Suprapubic skin (tissue), 4 donors: ENCODE data around the genes ABLIM3 and GRPEL2.

DNA sequence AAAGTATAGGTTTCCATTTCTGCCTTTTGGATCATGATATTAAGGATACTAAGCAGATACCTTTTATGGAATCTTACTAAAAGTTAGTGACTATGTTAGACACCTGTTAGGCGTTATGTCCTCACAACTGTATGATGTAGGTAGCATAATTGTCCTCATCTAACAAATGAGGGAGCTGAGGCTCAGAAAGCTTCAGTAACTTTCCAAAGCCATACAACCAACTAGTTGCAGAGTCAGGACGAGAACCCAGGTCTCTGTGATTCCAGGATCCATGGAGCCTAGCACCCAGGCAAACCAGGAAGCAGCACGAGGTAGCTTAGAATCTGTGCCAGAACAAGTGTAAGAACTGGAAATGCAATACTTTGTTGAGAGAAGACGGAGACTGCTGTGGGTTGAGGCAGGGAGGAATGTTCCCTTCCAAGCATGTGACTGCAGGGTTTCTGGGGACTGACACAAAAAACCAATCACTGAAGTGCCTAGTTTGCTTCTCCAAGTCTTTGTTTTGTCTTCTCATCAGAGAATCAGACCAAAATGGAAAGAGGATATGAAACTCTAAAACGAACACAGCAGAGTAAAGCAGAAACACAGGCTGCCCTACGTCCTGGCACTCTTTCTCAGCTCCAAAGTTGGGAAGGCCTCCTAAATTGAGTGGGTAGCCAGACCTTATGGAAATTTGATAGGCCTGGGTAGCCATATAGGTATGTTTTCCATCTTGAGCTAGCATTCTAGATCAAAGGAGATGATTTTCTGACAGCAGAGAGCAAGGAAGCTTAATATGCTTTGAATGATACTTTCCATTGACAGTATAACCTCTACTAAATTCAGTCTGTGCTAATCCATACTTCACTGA is 5.1 kb downstream of the ADRB2 start:
- PRO-cap: no peak
- RAMPAGE, long total RNA, 4 experiments: no peak in any of the 4 experiments

DNA sequence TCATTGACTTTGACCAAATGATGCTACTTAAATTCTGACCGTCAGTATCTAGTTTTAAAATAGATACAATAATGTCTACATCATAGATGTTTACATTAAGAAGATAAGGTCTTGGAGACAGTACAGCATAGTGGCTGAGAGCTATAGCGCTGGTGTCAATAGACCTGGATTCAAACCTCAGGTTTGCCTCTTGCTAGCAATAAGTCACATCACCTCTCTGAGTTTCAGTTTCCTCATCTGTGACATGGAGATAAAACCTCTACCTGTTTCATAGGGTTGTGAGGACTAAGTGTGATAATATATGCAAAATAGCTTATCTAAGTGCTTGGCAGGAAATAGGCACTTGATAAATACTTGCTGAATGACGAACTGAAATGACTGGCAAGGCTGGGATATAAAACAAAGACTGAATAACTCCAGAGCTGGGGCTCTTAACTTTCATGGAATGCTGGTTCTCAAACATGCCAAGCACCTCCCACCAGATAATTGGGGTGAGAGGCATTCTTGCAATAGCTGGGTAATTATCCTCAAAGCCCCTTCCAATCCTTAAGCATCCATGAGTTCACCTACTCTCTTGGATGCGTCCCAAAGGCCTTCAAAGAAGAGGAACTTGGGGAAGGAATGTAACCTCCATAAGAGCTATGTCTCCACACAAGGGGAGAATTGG is 87.5 kb downstream of the ADRB2 start:
- PRO-cap: no peak
- RAMPAGE, long total RNA, 4 experiments: no peak in any of the 4 experiments

GRCh38 chr5:148972785-148973625 is 89.9 kb downstream of the SH3TC2 start:
- PRO-cap: unidirectional peak, minus-strand start at chr5:148973117
- RAMPAGE, long total RNA, 4 experiments: no peak in any of the 4 experiments

DNA sequence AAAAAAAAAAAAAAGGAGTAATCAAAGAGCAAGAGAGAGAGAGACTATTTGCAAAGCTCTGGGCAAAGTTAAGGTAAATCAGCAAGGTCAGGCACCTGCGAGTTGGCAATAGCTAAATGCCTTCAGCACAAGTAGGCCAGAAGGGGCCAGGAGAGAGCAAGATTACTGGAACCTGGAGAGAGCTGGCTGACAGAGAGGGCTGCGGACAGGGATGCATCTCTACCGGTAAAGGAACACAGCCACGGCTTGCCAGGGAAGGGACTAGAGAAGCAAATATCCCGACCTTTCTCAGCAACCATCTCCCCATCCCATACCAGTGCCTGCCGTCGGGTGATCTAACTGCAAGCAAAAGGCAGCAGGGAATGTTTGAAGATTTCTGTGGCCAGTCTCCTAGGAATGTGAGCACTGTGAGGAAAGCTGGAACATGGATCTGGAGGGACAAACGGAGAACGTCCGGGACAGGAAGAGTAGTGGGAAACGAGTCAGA is 15.9 kb upstream of the ABLIM3 start:
- PRO-cap: no peak
- RAMPAGE, long total RNA, 4 experiments: no peak in any of the 4 experiments

DNA sequence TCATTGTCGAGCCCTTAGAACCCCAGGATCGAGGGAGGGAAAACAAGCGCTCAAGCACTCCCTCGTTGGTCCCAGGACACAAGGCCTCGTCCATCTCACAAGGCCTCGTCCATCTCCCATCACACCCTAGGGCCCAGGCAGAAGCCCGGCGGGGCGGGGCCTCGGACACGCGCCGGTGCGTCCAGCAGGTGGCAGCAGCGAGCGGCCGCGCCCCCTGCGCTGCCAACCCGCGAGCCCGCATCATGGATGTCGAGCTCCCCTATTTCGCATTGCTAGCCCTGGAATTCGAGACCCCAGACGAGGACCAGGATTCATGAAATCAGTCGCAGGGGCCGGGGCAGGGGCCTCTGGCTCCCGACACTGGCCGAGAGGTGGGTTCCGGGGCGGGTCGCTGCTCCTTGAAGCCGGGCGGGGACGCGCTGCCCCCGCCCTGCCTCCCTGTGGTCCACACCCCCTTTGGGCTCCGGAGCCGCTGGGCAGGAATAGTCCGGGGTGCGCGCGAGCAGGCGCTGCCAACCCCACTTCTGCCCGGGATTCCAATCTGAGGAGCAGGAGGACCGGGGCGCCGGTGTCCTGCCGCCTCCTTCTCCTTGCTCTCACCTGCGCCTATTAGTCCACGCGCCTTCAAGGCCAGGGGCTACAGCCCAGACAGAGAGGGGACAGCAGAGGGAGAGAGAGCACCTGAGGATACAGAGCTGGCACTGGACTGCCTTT is at the start of gene ABLIM3:
ABLIM3 (plus strand) TSS at position 210 of the 714 bp plus-strand sequence.
- PRO-cap: no peak
- RAMPAGE, long total RNA, 4 experiments: start-site peak on the plus strand in 4 of 4 experiments, centred at positions 210 to 487 of the sequence, 13 to 125 reads per replicate

DNA sequence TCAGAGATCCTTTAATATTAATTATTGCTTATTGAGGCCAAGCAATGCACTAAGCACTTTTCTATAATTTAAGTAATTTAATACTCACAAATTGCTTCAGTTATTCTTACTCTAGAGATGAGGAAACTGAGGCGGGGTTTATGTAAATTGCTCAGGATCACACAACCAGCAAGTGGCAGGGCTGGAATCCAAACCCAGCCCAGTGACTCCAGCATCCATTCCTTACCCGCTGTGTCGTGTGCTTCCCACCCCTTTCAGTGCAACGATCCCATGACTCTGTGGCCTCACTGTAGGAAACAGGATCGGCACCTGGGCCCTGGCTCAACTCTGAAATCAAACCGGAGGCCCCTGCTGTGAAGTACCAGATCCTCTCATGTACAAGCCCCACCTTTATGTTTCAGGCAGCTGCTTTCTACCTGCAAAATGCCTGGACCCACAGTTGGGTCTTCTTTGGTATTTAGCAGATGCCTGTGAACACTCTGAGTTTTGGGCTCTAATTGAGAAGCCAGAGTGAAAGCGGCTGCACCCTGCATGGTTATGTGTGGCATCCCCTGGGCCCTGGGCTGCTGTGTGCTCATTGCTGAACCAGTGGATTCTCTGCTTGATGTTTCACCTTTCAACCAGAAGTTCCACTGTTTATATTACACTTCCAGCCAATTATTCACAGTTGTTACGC is 36.6 kb downstream of the ABLIM3 start:
- PRO-cap: no peak
- RAMPAGE, long total RNA, 4 experiments: no peak in any of the 4 experiments

DNA sequence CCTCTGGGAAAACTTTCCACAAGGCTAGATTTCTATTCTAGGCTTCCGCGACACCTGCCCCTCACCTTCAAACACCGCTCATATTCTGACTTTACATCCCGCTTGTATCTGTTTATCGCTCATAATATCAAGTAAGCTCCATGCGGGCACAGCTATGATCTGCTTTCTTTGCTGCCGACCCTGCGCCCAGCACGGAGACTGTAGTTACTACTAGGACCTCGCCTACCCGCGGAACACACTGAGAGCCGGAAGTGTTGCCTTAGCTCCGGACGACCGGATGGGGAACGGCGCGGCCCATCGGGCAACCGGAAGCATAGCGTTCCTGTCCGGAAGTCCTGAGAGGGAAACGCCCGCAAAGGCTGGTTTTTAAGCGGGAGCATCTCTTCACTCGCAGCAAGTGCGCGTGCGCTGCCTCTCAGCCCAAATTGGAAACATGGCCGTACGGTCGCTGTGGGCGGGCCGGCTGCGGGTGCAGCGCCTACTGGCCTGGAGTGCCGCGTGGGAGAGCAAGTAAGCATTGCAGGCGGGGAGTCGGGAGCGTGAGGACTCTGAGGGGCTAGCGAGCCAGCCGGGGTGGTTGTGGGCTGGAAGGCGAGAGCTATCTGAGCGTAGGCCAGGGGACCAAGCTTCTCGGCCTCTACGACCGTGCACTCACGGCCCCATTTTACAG is at the start of gene GRPEL2:
GRPEL2 (plus strand) TSS at position 393 of the 670 bp plus-strand sequence.
- PRO-cap: bidirectional peak, plus-strand start at position 418 of the sequence, minus-strand start at position 237 of the sequence
- RAMPAGE, long total RNA, 4 experiments: start-site peak on the plus strand in 2 of 4 experiments, centred at positions 415 to 416 of the sequence, 97 to 102 reads per replicate

- PRO-cap: no peak
- RAMPAGE, long total RNA, 4 experiments: no peak in any of the 4 experiments
These were observed 3.2 kb downstream of the GRPEL2 start for GRCh38 chr5:149348321-149349129.

GRCh38 chr5:149382441-149383038 is 3.4 kb upstream of the IL17B start:
- PRO-cap: no peak
- RAMPAGE, long total RNA, 4 experiments: no peak in any of the 4 experiments

GRCh38 chr5:149404429-149405156 is 25.5 kb upstream of the IL17B start:
- PRO-cap: no peak
- RAMPAGE, long total RNA, 4 experiments: no peak in any of the 4 experiments

DNA sequence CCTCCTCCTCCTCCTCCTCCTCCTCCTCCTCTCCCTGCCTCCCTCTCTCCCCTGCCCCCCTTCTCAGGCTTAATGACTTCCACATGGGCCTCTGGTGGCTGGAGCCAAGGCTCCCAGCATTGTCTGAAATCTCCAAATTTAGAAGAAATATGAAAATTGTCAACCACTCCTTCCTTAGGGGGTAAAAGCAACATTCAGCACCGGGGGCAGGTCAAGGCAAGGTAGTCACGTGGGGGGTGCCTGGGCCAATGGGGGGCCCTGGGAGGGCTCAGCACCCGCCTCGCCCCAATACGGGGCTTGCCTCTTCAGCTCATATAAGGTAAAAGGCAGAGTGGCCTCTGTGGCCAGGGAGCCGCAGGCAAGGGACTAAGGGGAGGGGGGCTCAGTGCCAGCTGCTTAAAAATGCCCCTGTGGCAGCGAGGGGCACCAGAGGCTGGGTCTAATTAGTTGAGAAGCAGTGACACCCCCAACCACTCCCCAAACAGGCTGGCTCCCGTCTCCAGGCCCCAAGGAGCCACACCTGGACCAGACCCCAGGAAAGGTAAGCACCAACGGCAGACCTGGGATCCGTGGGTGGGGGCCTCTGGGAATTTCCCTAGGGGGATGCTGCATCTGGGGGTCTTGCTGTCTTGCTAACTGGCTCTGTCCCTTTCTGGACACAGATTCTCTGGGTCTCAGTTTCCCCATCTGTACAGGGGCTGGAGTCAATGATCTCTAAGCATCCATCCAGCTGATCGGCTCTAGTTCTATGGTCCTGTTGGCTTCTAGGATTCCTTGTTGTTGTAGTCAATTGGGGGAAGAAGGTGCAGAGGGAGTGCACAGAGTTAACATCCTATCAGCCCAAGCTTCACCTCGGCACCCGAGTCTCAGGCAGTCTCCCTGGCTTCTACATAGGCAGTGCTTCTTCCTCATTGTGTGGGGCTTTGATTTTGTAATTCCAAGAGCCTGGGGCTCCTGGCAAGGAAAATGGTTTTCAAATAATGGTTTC is 27.7 kb upstream of the IL17B start:
- PRO-cap: unidirectional peak, plus-strand start at position 341 of the sequence
- RAMPAGE, long total RNA, 4 experiments: start-site peak on the plus strand in 3 of 4 experiments, centred at positions 326 to 386 of the sequence, 18 to 45 reads per replicate

- PRO-cap: no peak
- RAMPAGE, long total RNA, 4 experiments: no peak in any of the 4 experiments
These were observed 32.2 kb upstream of the IL17B start for GRCh38 chr5:149411201-149411714.

DNA sequence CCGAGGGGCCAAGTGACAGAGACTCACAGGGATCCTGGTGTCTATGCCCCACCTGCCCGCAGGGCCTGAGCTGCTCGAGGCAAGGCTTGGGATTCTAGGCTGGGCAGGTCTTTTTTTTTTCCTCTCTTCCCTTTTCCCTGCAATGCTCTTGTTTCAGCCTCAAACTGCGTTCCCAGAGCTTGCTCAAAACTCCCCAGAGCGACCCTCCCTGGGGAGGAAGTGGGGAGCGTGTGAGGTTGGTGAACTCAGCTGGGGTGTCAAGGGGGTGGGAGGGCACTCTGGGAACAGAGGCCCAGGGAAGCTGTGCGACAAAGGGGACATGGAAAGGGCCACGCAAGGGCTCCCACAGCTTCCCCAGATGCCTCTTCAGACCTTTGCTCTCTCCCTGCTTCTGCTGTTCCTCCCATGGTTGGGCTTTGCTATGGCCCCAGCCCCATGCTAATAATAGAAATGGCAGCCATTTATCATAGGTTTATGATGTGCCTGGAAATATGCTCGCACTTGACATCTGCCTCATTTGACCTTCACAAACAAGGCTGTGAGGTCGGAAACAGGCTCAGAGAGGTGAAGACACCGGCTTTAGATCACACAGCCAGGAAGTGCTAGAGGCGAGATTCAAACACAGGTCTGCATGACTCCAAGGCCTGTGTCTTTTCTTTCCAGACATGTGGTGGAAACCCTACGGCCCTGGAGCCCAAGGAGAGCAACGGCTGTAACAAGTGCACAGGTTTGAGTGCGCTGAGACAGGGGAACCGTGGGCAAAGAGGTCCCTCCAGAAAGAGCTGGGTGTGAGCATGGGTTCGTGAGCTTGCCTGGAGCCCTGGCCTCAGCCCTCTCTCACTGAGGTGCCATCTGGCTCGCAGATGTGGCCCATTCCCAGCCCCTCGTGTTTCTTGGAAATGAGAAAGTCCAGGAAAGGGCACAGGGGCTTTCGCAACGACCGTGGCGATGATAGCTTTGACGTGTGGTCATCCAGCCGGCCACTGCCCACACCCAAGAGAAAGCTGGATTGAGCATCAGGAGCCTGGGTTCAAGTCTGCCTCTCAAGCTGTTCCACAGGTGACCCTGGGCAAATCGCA is 41.1 kb upstream of the IL17B start:
- PRO-cap: no peak
- RAMPAGE, long total RNA, 4 experiments: no peak in any of the 4 experiments

- PRO-cap: no peak
- RAMPAGE, long total RNA, 4 experiments: no peak in any of the 4 experiments
These were observed 49.6 kb upstream of the IL17B start for GRCh38 chr5:149428562-149429311.

- PRO-cap: no peak
- RAMPAGE, long total RNA, 4 experiments: no peak in any of the 4 experiments
These were observed 53.7 kb upstream of the IL17B start for GRCh38 chr5:149432587-149433394.

DNA sequence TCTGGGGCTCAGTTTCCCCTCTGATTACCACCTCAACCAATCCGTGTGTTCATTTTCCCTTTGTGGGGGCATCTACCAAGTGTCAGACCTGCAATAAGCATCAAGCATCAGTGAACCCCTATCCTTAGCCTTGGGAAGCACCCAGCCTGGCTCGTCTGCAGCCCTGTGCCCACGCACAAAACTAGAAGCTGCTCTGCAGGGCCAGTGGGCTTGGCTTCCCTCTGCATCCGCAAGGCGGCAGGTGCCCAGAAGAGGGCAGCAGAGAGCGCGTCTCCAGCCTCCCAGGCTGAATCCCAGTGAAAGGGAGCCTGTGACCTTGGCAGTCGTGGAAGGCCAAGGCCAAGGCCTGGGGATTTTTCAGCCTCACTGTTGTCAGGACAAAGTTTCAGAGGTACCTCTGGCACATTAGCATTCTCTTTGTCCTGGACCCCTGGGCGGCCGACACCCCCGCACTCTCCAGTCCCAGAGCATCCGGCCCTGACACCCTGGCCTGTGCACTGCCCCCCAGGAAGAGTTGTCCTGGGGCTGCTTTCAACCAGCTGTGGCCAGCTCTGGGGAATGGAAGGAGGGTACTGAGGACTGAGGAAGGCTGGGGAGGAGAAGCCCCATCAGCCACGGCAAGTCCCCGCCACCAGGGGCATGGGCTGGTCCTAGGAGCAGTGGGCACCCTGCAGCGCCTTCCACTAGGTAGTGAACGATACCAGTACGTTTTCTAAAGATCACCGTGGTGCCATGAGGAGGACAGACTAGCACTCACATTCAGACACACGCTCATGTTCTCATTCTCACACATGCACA is 63.6 kb upstream of the IL17B start:
- PRO-cap: no peak
- RAMPAGE, long total RNA, 4 experiments: no peak in any of the 4 experiments

DNA sequence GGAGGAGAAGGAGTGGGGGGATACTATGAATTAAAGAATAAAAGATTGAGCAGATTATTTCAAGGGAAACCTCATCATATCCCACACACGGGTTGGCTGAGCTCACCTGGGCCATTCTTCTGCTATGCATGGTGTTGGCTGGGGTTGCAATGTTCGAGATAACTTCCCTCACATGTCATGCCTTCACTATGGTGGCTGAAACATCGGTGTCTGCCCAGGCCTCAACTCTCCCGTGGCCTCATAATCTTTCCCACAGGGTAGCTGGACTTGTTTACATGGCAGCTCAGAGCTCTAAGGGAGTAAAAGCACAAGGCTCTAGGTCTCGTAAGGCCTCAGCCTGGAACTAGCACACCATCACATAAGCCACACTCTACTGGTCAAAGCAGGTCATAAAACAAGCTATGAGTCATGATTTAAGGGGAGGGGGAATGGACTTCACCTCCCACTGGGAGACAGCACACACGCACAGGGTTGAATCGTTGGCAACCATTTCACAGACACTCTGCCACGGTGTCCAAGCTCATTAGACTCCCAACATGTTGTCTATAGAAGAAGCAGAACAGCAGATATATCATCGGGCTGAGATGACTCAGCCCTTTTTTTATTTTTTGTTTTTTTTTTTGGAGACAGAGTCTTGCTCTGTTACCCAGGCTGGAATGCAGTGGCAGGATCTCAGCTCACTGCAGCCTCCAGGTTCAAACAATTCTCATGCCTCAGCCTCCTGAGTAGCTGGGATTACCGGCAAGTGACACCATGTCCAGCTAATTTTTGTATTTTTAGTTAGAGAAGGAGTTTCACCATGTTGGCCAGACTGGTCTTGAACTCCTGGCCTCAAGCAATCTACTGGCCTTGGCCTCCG is 66.8 kb upstream of the IL17B start:
- PRO-cap: no peak
- RAMPAGE, long total RNA, 4 experiments: no peak in any of the 4 experiments

- PRO-cap: no peak
- RAMPAGE, long total RNA, 4 experiments: no peak in any of the 4 experiments
These were observed 74.7 kb upstream of the IL17B start for GRCh38 chr5:149453753-149454310.

- PRO-cap: no peak
- RAMPAGE, long total RNA, 4 experiments: no peak in any of the 4 experiments
These were observed 76.9 kb downstream of the CSNK1A1 start for GRCh38 chr5:149474254-149474882.

- PRO-cap: bidirectional peak, plus-strand start at chr5:149486518, minus-strand start at chr5:149486241
- RAMPAGE, long total RNA, 4 experiments: no peak in any of the 4 experiments
These were observed 65.3 kb downstream of the CSNK1A1 start for GRCh38 chr5:149485525-149486765.